ENCODE data around the genes PCCB and STAG1.

DNA sequence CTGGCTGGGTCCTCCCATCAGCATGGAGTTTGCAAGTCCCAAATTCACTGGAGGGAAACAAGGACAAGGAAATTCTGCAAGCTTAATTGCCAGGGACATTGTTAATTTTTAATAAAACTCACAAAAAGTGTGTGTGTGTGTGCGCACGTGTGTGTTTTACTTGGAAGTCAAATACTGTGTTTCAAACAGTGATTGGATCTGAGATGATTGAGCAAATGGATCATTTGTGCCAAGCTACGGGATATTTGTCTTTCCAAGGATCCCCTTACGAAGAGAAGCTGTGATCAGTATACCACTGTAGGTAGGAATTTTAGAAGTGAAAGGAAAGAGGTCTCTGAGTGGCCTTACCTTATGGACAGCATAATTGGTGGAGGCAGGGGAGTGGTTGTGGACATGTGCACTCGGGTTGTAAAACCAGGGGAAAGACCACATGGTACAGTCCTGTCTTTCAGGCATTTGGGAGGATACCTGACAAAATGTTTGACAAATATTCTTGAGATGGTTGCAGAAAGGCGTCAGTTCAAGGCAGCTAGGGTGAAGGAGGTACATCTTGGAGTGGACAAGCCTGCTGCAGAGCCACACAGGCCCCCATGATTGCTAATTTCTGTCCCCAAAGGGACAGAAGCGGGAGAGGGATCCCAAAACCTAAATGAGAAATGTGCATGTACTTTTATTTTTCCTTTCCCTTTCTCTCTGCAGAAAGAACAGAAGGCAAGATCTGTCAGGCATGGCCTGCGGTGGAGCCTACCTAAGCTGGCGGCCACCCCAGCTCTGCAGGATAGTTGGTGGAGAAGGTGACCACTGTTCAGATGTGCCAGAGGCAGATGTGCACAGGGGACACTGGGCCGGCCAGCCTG, 1.8 kb upstream of the AMOTL2 start:
- PRO-cap, result no peak
- RAMPAGE, long total RNA, 4 experiments, result no peak in any of the 4 experiments

- PRO-cap, result no peak
- RAMPAGE, long total RNA, 4 experiments, result no peak in any of the 4 experiments
Measured at GRCh38 chr3:134695297-134695724, 44.5 kb upstream of the KY start.

DNA sequence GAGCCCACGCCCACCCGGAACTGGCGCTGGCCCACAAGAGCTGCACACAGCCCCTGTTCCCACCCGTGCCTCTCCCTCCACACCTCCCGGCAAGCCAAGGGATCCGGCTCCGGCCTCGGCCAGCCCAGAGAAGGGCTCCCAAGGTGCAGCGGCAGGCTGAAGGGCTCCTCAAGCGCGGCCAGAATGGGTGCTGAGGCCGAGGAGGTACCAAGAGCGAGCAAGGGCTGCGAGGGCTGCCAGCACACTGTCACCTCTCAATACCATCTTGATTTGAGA, 121.5 kb downstream of the EPHB1 start:
- PRO-cap, result no peak
- RAMPAGE, long total RNA, 4 experiments, result no peak in any of the 4 experiments

GRCh38 chr3:135213059-135213675, 418.1 kb downstream of the EPHB1 start:
- PRO-cap, result no peak
- RAMPAGE, long total RNA, 4 experiments, result no peak in any of the 4 experiments

DNA sequence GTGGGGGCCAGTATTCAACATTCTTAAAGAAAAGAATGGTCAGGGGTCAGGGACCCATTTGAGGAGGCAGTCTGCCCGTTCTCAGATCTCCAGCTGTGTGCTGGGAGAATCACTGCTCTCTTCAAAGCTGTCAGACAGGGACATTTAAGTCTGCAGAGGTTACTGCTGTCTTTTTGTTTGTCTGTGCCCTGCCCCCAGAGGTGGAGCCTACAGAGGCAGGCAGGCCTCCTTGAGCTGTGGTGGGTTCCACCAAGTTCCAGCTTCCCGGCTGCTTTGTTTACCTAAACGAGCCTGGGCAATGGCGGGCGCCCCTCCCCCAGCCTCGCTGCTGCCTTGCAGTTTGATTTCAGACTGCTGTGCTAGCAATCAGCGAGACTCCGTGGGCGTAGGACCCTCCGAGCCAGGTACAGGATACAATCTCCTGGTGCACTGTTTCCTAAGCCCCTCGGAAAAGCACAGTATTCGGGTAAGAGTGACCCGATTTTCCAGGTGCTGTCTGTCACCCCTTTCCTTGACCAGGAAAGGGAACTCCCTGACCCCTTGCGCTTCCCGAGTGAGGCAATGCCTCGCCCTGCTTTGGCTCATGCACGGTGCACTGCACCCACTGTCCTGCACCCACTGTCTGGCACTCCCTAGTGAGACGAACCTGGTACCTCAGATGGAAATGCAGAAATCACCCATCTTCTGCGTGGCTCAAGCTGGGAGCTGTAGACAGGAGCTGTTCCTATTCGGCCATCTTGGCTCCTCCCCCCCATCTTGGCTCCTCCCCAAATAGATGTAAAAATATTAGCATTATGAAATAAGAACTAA, 526.2 kb upstream of the PPP2R3A start:
- PRO-cap, result no peak
- RAMPAGE, long total RNA, 4 experiments, result no peak in any of the 4 experiments

DNA sequence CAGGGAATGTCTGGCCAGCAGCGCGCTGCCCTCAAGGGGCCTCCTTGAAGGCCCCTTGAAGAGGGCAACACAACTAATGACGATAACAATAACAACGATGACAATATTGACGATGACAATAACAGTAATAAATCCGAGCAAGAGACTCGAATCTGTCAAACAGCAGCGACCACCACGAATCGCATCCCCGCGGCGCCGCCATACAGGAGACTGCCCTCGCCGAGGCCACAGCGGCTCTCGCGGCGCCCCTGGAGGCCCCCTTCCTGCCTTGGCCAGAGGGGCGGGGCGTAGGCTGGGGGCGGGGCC, 277 bp upstream of the PPP2R3A start:
- PRO-cap, result bidirectional peak, plus-strand start outside the sequence, minus-strand start at position 239 of the sequence
- RAMPAGE, long total RNA, 4 experiments, result no peak in any of the 4 experiments

DNA sequence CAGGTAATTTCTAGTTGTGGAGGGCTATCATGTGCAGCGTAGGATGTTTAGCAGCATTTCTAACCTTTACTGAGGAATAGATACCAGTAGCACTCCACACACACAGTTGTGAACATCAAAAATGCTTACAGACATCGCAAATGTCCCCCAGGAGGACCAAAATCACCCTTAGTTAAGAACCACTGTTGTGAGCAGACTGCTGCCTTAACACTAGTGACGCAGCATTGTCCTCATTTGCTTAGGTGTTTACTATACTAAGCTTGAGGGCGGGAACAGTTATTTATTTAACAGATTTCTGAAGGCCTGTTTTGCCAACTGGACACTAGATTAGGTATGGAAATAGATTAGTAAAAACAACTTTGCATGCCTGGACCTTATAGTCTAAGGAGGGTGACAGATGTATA, 2.3 kb downstream of the PPP2R3A start:
- PRO-cap, result unidirectional peak, minus-strand start at position 212 of the sequence
- RAMPAGE, long total RNA, 4 experiments, result no peak in any of the 4 experiments

DNA sequence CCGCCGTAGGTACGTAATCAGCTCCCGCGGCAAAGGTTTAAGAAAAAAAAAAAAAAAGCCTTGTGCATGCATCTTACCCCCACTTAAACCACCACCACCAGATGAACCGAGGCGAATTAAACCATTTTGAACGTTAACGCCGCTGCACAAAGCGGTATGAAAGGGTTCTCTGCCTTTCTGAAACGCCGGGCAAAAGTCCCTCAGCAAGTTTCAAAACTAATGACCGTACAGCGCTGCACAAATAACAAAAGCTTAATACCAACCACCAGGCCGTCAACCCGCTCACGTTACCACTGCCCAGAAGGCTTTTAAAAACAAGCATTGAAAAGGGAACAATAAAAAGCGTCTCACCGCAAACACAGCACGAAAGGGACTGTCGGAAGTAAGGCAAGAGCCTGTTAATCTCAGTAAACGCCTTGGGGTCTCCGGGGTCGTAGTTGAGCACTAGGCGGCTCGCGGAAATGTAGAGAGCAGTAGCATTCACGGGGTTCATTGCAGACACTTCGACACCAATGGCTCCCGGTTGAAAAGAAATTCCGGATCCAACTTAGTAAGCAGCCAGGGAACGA, 1.4 kb downstream of the MSL2 start:
- PRO-cap, result bidirectional peak, plus-strand start at position 119 of the sequence, minus-strand start outside the sequence; bidirectional peak, plus-strand start at position 482 of the sequence, minus-strand start at position 375 of the sequence
- RAMPAGE, long total RNA, 4 experiments, result no peak in any of the 4 experiments

GRCh38 chr3:136250140-136250835, at the start of gene PCCB:
Gene PCCB (plus strand): TSS chr3:136250340.
- PRO-cap, result bidirectional peak, plus-strand start at chr3:136250372, minus-strand start at chr3:136250260; bidirectional peak, plus-strand start at chr3:136250723, minus-strand start at chr3:136250521
- RAMPAGE, long total RNA, 4 experiments, result start-site peak on the plus strand in 3 of 4 experiments, at chr3:136250348-136250373 at its widest, 279 to 605 reads per replicate

GRCh38 chr3:136327436-136328004, 77.4 kb downstream of the PCCB start:
- PRO-cap, result no peak
- RAMPAGE, long total RNA, 4 experiments, result no peak in any of the 4 experiments

GRCh38 chr3:136751627-136752568, at the start of gene STAG1:
Gene STAG1 (minus strand): TSS chr3:136752378.
- PRO-cap, result bidirectional peak, plus-strand start at chr3:136751937, minus-strand start at chr3:136751783; bidirectional peak, plus-strand start at chr3:136751982, minus-strand start at chr3:136752085; bidirectional peak, plus-strand start at chr3:136752671, minus-strand start at chr3:136752378
- RAMPAGE, long total RNA, 4 experiments, result start-site peak on the minus strand in 4 of 4 experiments, at chr3:136752354-136752416 at its widest, 135 to 730 reads per replicate

GRCh38 chr3:136961198-136961689, 3.5 kb downstream of the IL20RB start:
- PRO-cap, result no peak
- RAMPAGE, long total RNA, 4 experiments, result no peak in any of the 4 experiments

DNA sequence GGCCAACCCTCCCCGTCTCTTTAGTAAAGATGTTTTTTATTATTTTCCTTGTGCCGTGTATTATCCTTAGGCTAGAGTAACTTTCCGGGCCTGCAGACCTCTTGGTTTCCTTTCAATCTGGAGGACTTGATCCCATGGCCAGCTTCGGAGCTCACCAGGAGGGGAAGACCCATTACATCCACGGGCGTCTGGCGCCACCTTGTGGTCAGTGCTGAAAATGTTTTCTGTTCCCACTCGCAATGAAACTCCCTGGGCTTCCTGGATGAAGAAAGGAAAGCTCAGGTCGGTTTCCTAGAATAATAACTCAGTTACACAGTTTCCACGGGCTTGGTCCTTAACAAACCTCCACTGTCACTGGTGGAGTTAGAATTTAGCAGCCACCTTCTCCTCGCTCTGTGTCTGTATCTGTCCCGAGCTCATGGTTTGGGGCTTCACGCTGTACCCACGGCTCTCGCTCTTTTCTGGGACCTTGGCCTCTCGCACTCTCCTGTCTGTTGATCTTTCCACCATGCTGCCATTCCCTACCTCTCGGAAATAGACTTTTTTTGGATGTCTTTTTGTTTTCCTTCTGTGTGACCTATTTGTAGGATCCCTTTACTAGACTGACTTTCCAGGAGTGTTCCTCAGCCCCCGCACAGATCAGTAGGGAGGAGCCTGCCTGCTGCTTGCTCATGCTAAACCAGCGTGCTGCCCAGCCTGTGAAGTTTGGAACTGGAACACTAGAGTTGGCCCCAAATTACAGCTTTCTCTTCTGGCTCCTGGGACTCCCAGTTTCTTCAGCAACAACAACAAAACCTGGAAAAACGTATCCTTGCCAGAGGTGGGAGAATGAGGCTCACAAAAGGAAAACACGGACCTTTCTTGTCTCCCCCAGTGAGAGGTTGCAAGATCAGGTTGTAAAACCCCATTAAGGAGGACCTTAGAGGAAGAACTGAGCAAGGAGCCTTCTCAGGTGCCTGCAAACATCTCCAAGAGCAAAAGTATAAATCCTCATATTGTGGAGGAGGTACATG, 56.4 kb downstream of the IL20RB start:
- PRO-cap, result no peak
- RAMPAGE, long total RNA, 4 experiments, result no peak in any of the 4 experiments

DNA sequence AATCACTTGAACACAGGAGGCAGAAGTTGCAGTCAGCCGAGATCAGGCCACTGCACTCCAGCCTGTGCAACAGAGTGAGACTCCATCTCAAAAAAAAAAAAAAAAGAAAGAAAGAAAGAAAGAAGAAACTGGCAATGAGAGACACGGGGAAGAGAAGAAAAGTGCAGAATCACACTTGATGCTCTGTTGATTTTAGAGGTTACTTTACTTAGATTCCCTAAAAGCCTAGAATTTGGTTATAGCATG, 43.4 kb downstream of the CLDN18 start:
- PRO-cap, result no peak
- RAMPAGE, long total RNA, 4 experiments, result no peak in any of the 4 experiments

DNA sequence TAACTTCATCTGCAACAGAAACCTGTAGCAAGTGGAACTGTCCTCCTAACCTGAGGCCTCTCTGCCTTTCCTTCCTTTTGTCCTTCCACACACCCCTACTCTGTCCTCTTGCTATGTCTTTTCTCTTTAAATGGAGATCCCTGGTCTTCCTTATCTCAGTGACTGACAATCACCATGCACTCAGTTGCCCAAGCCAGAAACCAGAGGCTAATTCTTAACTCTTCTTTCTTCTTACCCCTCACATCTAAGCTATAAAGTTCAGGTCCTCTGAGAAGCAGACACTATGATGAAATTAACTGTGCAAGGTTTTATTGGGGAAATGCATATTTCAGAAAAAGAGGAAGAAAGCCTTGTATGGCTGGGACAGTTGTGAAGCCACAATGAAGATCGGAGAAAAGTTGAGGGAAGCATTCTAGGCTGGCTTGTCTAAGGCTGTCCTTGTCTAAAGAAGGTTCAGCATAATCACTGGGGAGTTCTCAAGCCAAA, 4.7 kb upstream of the A4GNT start:
- PRO-cap, result no peak
- RAMPAGE, long total RNA, 4 experiments, result no peak in any of the 4 experiments

DNA sequence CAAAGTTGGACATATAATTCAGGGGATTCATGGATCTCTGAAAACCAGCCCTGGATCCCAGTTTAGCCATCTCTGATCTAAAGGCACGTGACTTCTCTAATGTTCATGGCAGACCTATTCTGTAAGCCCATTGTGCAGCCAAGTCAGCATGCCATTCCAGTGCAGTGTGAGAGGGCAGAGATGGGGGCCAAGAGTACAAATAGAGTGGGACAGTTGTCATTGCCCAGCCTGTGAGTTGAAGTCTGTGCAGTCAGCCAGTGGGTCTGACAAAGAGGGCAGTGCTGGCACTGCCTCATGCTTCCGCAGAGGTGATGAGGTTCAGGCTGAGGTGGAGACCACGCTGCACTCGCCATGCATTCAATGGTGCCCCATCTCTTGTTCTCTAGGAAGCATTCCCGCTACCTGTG, 3.5 kb downstream of the MRAS start:
- PRO-cap, result no peak
- RAMPAGE, long total RNA, 4 experiments, result no peak in any of the 4 experiments

GRCh38 chr3:138398706-138399252, 35.6 kb upstream of the ESYT3 start:
- PRO-cap, result no peak
- RAMPAGE, long total RNA, 4 experiments, result no peak in any of the 4 experiments

- PRO-cap, result no peak
- RAMPAGE, long total RNA, 4 experiments, result no peak in any of the 4 experiments
Measured at GRCh38 chr3:138845031-138845550, 10.4 kb upstream of the PIK3CB start.

GRCh38 chr3:138898288-138898527, 48.7 kb downstream of the FOXL2 start:
- PRO-cap, result no peak
- RAMPAGE, long total RNA, 4 experiments, result no peak in any of the 4 experiments

DNA sequence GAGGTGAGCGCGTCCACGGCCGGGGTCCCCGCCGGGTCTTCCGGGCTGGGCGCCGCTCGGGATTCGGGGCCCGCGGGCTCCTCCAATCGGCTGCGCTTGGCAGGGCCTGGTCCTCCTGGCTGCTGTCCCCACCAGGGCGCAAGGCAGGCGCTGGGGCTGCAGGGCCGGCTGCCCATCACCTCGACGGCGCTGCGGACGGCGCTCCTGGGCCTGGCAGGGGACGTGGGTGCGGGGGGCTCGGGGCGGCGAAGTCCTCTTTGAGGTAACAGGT, 312 bp downstream of the PRR23C start:
- PRO-cap, result unidirectional peak, plus-strand start at position 142 of the sequence
- RAMPAGE, long total RNA, 4 experiments, result no peak in any of the 4 experiments

Data from transverse colon (tissue), 4 donors.